Hair follicular keratinocyte (primary cell): ENCODE measurements around the gene MARCHF4.

DNA sequence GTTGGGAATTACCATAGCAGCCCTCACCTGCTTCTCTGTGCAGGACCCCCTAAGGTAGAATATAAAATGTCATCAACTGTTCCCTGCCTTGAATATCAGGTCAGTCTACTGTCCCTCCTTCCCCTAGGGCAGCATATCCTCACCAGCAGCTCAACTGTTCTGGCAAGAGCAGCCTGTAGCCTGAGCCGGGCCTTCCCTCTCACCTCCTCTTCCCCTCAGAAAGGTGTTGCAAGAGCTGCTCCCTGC, 184.9 kb downstream of the MREG start:
- RAMPAGE, long total RNA = no peak

DNA sequence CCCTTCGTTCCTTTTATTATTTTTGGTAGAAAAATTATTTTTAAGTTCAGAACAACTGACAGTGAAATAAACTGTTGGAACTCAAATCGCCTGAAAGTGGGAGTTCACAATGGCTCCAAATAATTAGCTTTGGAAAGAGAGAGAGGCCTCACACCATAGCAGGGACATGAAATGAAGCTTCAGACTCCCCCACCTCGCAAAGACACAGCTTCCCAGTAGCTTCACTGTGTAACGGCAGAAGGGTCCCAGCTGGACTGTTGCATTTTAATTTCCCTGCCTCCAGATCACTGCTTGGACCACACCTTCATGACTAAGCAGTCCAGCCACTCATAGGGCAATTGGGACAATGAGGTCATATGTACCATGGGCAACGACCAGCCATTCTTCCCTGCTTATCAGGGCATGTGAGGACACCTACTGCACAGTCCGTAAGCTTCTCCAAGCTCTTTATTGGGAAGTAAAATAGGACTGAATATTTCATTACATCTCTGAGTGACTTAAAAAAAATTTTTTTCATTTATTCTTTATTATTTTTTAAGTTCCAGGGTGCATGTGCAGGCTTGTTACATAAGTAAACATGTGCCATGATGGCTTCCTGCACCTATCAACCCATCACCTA, 183.1 kb downstream of the MREG start:
- RAMPAGE, long total RNA = no peak

GRCh38 chr2:216057579-216058383, 23.8 kb downstream of the PECR start:
- RAMPAGE, long total RNA = no peak

- RAMPAGE, long total RNA = no peak
Measured at GRCh38 chr2:216125045-216125250, 15.8 kb downstream of the XRCC5 start.

GRCh38 chr2:216127504-216127968, 18.4 kb downstream of the XRCC5 start:
- RAMPAGE, long total RNA = no peak

DNA sequence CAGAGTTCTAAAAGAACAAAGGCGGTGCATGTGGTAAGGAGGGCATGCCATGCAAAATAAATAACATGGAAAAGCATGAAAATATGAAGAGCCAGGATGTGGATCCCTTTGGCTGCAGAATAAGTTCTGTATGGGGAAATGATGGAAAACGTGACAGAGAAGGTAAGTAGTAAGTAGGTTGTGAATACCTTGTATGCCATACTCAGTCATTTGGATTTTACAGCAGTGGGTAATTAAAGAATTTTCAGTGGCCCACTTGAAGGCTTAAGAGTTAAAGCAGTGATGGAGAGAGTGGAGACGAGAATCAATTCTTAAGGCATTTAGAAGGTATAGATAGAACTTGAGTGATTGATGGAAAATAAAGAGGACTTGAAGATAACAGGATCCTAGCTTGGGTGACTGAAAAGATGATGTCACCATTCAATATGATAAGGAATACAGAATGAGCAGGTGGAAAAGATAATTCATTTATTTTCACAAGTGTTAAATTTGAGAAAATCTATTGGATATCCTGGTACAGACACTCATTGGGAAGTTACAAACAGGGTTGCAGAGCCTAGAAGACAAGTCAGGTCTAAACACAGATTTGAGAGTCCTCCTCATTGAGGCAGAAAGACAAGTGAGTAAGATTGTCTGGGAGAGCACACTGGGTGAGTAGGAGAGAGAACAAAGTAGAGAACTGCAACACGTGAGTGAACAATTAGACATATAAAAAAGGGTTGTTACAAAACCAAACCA, 35.2 kb downstream of the XRCC5 start:
- RAMPAGE, long total RNA = no peak

- RAMPAGE, long total RNA = no peak
Measured at GRCh38 chr2:216302998-216303569, 69.2 kb downstream of the MARCHF4 start.

DNA sequence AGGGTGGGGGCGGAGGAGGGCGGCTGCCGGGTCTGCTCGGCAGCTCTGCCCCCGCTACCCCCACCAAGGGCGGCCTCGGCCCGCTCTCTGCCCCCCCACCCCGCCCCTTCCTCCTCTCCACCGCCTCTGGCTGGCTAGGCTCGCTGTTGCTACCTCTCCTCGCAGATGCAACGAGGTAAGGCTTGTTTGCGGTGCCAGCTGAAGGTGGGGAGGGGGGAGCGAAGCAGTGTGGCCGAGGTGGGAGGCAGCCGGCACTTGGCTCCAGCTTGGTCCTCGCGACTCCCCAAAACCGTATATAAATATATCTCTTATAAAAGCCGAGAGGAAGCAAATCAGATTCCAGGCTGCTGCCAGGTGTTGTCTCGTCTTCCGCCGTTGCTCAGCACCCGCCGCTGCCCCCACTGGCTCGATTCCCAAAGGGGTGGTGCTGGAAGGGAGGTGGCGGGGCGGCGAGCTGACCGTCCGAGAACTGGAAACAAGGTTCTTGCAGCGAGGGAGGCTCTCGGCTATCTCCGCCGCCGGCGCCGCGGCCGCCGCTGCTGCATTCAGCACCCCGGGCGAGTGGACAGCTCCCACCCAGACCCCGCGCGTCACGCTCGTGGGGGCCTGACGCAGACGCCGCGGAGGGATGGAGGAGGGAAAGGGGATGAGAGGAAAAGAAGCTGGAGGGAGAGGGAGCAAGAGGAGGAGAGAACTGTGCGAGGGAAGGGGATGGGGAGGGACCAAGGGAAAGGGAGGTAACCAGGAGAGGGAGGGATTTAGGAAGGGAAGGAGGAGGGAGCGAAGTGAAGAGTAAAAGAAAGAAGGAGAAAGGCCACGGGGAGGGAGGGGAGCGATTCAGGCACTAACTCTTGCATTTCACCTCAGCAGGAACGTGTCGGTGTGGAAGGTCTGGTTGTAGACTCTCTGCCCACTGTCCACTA, at the start of gene MARCHF4:
MARCHF4 (minus strand) TSS at position 698 of the 923 bp plus-strand sequence.
- RAMPAGE, long total RNA = no peak

DNA sequence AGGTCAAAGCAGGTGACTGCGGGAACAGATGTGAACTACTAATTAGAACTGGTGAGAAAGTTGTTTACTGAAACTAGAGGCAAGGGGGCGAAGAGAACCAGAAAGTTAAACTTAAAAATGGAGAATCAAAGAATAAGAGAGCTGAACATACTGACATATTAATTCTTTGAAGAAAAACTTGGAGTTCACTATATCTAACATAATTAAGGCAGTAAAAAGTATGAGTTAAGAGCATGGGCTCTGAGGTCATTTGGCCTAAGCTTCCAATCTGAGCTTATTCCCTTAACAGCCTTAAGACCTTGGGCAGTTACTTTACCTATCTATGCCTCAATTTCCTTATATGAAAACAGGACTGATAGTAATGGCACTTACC, 66.9 kb downstream of the RPL37A start:
- RAMPAGE, long total RNA = no peak

DNA sequence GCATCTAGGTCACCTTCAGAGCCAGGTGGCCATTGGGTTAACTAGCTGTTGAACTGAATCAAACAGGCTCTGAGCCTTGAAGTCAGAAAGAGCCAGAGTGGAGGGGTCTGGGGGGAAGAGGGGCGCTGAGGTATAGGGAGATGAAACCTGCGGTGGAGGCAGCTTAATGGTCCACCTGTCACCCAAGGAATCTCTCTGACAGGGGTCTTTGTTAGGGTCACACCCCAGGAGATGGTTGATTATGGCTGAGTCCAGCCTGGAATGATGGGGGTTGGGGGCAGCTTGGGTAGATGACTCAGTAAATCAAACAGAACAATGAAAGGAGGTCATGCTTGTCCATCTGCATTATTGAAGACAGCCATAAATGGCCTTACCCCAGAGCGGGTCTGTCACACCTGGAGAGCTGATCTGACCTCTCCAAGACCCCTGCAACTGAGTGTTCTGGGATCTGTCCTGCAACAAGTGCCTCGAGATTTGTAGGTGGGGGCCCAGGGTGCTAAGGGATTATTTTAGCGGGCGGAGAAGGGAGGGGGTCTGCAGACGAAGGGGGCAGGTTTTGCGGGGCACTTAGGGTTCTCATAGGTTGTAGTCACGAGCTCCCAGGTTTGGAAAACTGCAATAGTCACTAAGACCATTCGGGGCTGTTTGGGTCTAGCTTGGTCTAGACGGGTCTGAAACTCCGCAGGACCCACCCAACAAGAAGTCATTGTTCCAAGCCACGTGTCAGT, 828 bp upstream of the IGFBP2 start:
- RAMPAGE, long total RNA = no peak

GRCh38 chr2:216634573-216635599, 1.7 kb downstream of the IGFBP2 start:
- RAMPAGE, long total RNA = no peak

- RAMPAGE, long total RNA = no peak
Measured at GRCh38 chr2:216676079-216677036, 19.0 kb downstream of the IGFBP5 start.

GRCh38 chr2:216829190-216829714, 30.6 kb downstream of the TNP1 start:
- RAMPAGE, long total RNA = no peak

- RAMPAGE, long total RNA = no peak
Measured at GRCh38 chr2:216870560-216870871, 10.7 kb upstream of the TNP1 start.

DNA sequence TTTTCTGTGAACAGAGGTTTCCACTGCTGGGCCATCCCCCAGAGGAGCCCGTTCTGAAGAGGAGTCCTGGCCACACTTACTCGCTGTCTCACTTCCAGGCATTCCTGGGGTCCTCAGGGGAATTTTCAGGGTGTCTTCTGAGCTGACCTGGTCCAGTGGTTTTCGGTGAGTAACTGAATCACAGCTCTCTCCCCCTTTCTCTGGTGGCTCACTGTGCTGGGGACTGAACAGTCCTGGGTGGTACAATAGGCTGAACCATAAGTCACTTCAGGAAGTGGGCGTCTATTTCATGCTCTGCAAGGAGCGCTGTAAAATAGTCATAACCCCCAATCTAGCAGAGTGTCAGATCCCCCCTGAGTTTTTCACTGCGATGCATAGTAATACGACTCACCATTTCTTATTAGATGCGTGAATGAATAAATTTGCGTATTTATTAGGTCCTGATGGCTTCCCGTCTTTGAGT, 60.7 kb upstream of the TNP1 start:
- RAMPAGE, long total RNA = no peak

- RAMPAGE, long total RNA = no peak
Measured at GRCh38 chr2:216971678-216972048, 111.8 kb upstream of the TNP1 start.

DNA sequence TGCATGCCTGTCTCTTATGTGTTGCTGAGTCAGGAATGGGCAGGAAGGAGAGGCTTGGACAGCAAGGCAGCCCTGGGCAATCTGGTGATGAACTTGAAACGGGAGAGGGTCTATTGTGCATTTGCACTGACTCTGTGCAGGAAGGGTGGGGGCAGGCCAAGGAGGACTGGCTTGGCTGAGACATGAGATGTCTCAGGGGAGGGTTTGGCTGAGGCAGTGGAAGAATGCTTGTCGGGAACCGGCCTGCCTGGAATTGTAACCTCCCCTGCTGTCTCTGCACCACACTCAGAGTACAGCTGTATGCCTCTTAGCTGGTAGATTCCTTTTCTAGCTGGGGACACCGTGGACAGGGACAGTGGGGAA, 176.1 kb upstream of the TNP1 start:
- RAMPAGE, long total RNA = no peak

DNA sequence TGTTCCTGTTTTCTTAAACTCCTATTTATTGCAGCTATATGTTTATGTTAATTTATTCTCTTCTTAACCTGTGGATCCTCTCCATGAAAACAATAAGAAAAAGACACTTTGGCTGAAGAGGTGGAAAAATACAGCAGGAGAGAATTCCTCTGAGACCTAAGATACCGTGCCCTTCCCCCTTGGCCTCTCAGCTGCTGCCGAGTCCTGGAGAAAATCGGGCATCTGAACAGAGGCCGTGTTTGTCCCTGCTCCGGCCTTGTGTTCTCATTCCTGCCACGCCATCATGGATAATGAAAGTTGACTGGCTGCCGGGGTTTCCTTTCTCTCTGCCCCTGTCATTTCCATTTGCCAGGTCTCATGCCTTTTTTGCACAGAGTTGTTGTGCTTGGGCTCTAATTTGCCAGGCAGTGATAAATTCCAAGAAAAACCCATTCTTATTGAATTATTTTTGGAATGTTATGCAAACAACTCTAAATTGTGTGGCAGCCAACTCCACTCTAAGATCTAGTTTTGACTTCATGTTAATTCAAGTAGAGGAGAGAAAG, 496.9 kb upstream of the TNP1 start:
- RAMPAGE, long total RNA = no peak

GRCh38 chr2:217387821-217388458, 528.1 kb upstream of the TNP1 start:
- RAMPAGE, long total RNA = no peak

DNA sequence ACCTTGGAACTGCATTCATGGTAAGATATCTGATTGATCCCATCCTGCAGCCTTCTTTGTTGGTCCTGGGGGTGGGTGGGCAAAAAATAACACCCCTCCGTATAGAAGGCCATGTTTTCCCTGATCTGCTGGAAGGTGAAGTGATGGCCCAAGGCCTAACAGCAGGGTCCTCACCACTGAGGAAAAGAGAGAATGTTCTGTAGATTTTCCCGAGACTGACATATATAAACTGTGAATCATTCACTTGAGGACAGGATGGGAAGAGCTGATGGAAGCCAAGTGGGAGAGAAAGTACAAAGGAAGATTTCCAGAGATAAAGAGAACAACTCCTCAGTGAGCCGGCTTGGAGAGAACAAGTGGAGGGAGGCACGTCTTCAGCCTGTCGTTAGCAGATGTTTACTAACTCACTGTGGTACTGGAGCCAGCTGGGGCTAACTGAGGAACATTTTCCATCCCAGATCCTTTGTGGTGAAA, 552.8 kb upstream of the TNP1 start:
- RAMPAGE, long total RNA = no peak